BJ (cell line): ENCODE measurements around the genes SOST, MPP3 and CD300LG.

DNA sequence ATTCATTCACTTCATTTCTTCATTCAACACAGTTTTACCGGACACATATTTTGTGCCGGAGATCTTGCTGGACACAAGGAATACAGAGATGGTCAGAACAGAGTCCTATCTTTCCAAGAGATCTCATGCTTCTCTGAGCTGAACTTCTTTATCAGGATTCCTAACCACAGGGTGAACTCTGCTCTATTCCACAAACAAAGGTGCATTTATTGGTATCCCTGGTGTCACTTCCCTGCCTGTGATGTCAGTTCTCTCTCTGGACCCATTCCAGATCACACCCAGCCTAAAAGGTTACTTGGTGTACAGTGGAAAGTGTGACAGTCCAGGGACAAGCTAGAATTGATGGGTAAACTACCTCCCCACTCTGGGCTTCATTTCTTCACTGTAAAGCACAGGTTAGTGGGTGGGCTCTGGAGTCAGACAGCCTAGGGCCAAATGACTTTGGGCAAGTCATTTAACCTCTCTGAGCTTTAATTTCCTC lies 4.2 kb downstream of the IFI35 start:
- CAGE, long polyA plus RNA = no peak
- RRBS = no CpG with 5 or more reads among the region's 2 CpGs

DNA sequence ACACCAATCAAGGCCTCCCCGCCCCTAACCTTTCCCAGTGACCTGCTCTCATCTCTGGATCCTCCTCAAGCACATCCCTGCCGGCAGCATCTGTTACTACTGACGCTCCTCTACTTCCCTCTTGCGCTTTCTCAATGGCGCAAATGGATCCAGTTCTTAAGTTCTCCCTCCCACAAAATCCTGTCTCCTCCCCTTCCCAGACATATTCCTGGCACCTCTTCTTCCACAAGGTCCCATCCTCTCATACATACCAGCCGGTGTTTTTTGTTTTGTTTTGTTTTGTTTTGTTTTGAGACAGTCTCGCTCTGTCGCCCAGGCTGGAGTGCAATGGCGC lies 711 bp downstream of the BRCA1 start:
- CAGE, long polyA plus RNA = no peak
- RRBS = no CpG with 5 or more reads among the region's 9 CpGs

GRCh38 chr17:43135402-43135844 lies 10.3 kb upstream of the BRCA1 start:
- CAGE, long polyA plus RNA = no peak
- RRBS = no CpG with 5 or more reads among the region's 21 CpGs

- CAGE, long polyA plus RNA = no peak
- RRBS = no CpG with 5 or more reads among the region's 2 CpGs
Measured at GRCh38 chr17:43213497-43214020, 1.9 kb downstream of the TMEM106A start.

GRCh38 chr17:43360324-43360733 lies 38.5 kb upstream of the ARL4D start:
- CAGE, long polyA plus RNA = no peak
- RRBS = no CpG with 5 or more reads among the region's 19 CpGs

- CAGE, long polyA plus RNA = no peak
- RRBS = no CpG with 5 or more reads among the region's 7 CpGs
Measured at GRCh38 chr17:43386977-43387405, 11.8 kb upstream of the ARL4D start.

DNA sequence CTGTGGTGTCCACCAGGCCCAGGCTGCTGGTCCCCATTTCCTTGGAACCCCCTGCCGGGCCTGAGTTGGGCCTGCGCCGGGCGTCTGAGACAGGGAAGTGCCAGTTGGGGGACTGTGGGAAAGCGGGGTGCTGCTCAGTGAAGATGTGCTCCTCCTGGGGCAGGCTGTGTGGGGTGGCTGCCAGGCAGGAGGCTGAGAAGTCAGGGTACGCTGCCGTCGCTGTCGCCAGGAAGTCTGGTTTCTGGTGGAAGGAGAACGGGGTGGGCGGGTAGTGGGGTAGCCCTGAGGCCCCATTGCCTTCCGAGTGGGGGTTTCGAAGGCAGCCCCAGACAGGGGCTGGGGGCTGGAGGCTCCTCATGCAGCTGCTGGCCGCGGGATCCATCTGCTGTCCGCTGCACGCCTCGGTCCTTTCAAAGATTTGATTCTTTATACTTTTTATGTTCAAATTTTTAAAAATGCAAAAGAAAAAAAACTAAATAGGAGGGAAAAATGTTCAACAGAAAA lies 517 bp downstream of the MEOX1 start:
- CAGE, long polyA plus RNA = no peak
- RRBS = no CpG with 5 or more reads among the region's 18 CpGs

- CAGE, long polyA plus RNA = no peak
- RRBS = no CpG with 5 or more reads among the region's 3 CpGs
Measured at GRCh38 chr17:43721405-43721987, 37.1 kb downstream of the SOST start.

- CAGE, long polyA plus RNA = no peak
- RRBS = no CpG with 5 or more reads among the region's 7 CpGs
Measured at GRCh38 chr17:43758642-43758882, at the start of gene SOST. TSS of gene SOST (minus strand) at chr17:43758791.

DNA sequence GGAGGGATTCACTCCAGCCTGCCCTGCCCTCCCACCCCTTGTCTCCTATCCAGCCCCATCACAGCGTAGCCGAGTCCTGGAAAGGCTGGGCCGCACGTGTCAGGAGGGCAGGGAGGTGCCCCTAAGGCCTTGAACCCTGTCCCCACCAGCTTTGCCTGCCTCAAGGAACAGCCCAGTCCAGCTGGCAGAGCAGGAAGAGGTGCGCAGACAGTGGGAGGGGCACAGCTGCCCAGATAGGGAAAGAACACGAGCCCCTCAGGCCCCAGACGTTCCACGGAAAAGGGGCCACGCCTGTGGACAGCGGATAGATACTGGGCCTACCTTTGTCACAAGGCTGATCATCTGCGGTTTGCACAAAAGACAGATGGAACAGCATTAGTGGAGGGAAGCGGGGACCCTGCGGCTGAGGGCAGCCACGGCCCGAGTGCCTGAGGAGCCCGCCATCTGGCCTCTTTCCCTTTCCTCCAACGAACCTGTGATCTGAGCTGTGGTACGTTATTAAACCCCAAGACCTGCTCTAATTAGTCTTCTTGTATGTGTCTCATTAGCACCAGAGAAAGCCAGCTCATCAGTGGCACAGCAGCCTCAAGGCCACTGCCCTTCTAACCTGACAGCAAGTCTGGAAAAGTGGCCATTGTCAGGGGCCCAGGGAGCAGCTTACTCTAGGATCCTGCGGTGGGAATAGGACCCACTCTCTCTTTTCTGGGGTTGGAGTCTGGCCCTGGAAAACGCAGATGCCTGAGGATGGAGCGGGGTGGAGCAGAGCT lies 16.4 kb downstream of the MPP3 start:
- CAGE, long polyA plus RNA = no peak
- RRBS = no CpG with 5 or more reads among the region's 21 CpGs

- CAGE, long polyA plus RNA = no peak
- RRBS = under 1% methylated on average over 56 of the region's 112 CpGs
Measured at GRCh38 chr17:43832265-43833428, at the start of gene MPP3. TSS of gene MPP3 (minus strand) at chr17:43833146.

DNA sequence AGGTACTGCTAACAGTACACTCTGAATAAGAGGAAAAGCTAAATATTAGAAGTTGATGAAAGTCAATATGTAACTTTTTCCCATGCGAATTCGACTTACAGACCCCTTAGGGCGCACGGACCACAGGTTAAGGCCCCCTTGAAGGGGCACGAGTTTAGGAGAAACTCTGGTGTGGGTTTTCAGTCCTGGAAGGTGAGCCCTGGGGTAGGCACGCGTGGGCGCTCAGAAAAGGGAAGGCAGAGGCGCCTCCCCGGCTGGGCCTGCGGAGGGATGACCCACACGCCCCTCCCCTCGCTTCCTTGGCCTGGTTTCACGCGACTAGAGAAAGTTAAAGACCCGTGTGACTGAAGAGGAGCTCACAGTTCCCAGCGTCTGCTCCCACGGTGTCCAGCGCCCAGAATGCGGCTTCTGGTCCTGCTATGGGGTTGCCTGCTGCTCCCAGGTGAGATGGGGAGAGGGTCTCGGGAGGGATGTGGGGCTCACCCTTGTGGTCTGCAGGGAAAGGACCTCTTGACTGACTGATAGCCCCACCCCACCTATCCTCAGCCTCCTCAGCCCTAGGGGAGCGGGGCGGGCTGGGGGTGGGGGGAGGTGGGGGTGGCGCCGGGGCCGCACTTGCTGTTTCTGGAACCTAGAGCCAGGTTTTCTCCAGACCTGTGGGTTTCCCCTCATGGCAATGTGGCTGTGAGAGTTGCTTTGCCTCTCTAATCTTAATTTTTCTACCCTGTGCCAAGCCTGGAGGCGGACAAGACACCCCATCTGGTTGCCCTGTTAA lies at the start of gene CD300LG:
Gene CD300LG, plus strand, starts transcription at position 359 of the 775 bp plus-strand sequence.
- CAGE, long polyA plus RNA = no peak
- RRBS = no CpG with 5 or more reads among the region's 27 CpGs

GRCh38 chr17:43928014-43928213 lies 14.4 kb downstream of the PPY start:
- CAGE, long polyA plus RNA = no peak
- RRBS = no CpG with 5 or more reads among the region's 3 CpGs

GRCh38 chr17:43952663-43953655 lies 781 bp downstream of the PYY start:
- CAGE, long polyA plus RNA = no peak
- RRBS = 8% methylated on average over 5 of the region's 84 CpGs

GRCh38 chr17:44001216-44001847 lies 3.1 kb upstream of the NAGS start:
- CAGE, long polyA plus RNA = no peak
- RRBS = no CpG with 5 or more reads among the region's 3 CpGs

- CAGE, long polyA plus RNA = no peak
- RRBS = 1% methylated on average over 3 of the region's 43 CpGs
Measured at GRCh38 chr17:44006949-44007630, 2.7 kb downstream of the NAGS start.

DNA sequence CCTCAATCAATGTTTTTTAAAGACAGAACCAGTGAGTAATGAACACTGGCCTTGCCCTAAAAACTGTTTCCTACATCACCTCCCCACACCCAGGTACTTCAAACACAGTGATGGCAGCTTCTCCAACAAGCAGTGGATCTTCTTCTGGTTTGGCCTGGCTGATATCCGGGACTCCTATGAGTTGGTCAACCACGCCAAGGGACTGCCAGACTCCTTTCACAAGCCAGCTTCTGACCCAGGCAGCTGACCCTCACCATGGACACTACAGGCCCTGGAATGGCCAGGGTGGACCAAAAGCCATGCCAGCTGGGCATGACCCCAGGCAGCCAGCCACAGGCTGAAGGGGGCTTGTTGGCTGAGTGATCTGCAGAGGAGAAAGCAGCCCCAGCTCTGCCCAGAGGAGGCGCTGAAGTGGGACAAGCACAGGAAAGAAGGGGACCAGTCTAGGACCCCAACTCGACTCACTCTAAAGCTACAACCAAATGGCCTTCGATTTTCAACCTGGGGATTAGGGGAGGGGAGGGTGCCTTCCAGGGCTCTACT lies 4.0 kb downstream of the NAGS start:
- CAGE, long polyA plus RNA = no peak
- RRBS = no CpG with 5 or more reads among the region's 5 CpGs

- CAGE, long polyA plus RNA = no peak
- RRBS = 67% methylated on average over 2 of the region's 21 CpGs
Measured at GRCh38 chr17:44078437-44079029, 8.0 kb downstream of the G6PC3 start.

GRCh38 chr17:44092222-44092564 lies 21.7 kb downstream of the G6PC3 start:
- CAGE, long polyA plus RNA = no peak
- RRBS = no CpG with 5 or more reads among the region's 15 CpGs

- CAGE, long polyA plus RNA = no peak
- RRBS = no CpG with 5 or more reads among the region's 15 CpGs
Measured at GRCh38 chr17:44093397-44093894, 22.9 kb downstream of the G6PC3 start.